HGPS cell (cell line): ENCODE measurements around a stretch of chr2.

DNA sequence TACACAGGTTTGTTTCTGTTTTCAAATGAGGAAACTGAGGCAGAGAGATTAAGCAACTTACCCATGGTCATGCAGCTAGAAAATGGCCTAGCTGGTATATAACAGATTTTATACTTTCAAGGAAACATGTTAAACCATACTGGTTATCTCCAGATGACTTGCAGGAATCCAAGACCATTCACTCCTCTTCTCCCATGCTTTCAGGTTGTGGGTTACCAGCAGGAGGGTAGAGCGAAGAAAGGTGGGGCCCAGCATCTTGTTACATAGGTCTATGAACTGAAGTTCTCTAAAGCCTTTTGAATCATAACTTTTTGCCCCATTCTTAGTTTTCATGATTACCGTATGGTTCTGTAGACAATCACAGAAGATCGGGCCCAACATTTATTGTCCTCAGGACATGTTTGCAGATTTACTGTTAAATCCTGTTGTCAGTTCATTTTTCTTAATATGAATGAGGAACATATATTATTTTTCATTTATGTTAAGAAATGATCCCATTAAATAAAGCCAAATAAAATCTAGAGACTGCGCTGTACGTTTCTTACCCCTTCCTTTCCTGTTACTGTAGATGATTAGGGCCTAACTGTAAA is 8.4 kb downstream of the UNC50 start:
- RRBS: no CpG with 5 or more reads among the region's 5 CpGs

DNA sequence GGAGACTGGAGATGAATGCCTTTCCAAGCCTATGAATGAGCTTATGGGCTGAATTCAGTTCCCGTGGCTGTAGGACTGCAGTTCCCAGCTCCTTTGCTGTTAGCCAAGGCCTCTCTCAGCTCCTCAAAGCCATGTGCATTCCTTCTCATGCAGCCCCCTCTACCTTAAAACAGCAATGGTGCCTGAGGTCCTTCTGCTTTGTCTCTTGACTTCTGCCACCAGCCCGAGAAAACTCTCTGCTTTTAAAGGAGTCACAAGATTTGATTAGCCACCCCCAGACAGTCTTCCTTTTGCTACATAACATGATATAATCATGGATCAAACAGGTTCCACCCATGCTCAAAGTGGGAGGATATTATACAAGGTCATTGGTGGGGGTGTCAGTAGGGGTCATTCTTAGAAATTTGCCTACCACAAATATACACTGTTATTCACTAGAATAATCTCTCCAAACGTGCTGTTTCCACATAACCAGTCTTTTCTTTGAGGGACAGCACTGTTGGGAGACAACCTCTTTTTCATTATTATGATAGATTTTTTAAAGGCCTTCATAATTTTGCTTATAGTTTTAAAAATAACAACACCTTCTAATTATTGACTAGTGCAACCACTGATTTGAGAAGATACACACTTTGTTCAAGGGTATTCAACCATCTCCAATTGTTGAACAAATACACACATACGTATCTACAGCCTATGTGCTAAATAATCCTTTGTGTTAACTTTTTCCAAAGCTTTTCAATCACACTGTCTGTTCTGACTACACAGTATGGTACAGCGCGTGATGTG is 13.1 kb downstream of the UNC50 start:
- RRBS: no CpG with 5 or more reads among the region's 6 CpGs

DNA sequence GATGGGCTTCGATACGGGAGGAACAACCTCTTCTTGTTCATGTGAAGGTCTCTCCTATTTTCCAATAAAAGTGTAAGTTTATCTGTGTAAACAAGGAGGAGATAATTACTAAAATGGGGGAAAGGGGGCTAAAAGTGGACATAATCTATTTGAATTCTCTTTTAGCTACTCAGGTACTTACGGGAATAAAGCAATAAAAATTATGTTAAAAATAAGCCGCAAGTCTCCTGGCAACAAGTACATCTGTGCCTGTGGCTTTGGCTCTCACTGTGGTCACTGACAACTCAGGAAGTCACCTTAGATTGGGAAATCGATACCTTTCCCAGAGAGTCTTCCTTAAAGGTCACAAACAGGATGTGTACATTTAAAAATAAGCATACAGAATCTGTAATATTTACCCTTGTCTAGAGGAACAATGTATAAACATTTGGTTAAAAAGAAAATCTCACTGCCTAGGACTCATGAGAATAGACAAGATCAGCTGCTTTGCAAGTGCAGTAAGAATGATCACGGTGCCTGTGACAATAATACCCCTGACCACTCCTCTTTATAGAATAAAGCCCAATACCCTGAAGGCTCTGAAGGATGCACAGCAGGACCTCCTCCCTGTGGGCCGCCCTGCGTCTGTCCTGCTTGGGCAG is 97.8 kb upstream of the MGAT4A start:
- RRBS: no CpG with 5 or more reads among the region's 8 CpGs

GRCh38 chr2:99319038-99319759 is 16.9 kb downstream of the TXNDC9 start:
- RRBS: no CpG with 5 or more reads among the region's 7 CpGs

DNA sequence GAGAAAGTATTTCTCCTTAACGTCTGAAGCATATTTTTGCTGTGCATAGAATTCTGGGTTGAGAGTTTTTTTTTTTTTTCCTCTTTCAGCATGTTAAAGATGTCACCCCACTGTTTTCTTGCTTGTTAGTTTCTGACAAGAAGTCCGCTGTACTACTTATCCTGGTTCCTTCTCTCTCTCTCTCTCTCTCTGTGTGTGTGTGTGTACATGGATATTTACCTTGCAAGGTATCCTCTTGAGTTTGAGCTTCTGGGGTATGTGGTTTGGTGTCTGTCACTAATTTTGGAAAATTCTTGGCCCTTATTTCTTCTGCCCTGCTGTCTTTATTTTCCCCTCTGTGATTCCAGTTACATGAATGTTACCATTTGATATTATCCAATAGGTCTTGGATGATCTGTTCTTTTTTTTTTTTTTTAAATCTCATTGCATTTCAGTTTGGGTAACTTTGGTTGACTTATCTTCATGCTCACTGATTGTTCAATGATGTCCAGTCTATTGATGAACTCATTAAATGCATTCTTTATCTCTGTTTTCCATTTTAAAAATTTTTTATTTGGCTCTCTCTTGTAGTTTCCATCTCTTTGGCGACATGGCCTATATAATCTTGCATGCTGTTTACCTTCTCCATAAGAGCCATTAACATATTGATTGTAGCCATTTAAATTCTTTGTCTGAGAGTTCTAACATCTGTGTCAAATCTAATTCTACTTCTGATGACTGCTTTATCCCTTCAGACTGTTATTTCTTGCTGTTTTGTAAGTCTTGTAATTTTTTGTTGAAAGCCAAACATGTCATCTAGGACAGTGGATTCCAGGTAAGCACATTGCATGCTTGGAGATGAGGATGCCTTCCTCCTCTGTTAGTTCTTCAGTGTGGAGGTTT is 326.1 kb upstream of the REV1 start:
- RRBS: no CpG with 5 or more reads among the region's 3 CpGs

DNA sequence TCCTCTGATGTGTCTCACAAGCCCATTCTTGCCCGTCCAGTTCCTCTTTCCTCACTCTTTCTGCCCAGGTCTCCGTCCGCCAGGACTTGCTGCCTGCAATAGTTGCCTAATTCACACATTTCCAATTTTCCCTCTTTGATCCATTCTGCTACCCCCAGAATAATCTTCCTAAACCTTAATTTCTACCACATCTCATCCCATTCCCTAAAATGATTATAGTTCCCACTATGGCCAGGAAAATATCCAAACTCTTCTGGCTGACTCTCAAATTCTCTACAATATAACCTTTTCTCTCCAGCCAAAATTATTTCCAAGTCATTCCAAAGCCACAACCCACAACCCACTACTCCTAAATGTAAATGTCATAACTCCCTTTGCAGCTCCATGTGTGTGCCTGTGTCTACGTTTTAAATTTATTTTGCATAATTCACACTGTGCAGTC is 171.2 kb downstream of the AFF3 start:
- RRBS: no CpG with 5 or more reads among the region's 4 CpGs

DNA sequence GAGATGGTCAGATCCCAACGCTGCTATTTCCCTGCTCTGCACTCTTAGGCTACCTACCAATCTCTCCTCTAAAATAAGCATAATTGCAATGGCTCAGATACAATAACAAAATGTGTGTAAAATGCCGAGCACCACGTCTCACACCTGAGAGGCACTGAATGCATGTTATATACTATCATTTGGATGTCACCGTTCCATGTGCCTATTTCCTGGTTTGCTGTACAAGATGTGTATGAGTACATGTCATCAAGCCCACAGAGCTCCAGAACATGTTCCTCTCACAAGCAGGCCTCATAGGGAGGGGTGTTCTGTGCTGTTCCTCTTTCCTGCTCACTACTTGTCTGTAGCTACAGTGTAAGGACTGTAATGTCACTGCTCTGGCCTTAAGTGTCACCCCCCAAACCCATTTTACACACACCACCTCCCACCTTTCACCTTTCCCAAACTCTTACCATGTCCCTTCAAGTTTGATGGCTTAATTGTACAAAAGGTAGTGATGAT is 1.9 kb downstream of the AFF3 start:
- RRBS: no CpG with 5 or more reads among the region's 4 CpGs

GRCh38 chr2:100141845-100142166 is 584 bp downstream of the AFF3 start:
- RRBS: no CpG with 5 or more reads among the region's 1 CpG

- RRBS: no CpG with 5 or more reads among the region's 8 CpGs
Measured at GRCh38 chr2:100279487-100280302, 42.6 kb downstream of the LONRF2 start.

- RRBS: no CpG with 5 or more reads among the region's 8 CpGs
Measured at GRCh38 chr2:100285500-100286322, 36.6 kb downstream of the LONRF2 start.

- RRBS: 4% methylated on average over 14 of the region's 37 CpGs
Measured at GRCh38 chr2:100818440-100818921, 1.5 kb upstream of the NPAS2 start.

GRCh38 chr2:100820675-100821560 is 979 bp downstream of the NPAS2 start:
- RRBS: 20% methylated on average over 16 of the region's 51 CpGs

GRCh38 chr2:100830334-100830855 is 10.5 kb downstream of the NPAS2 start:
- RRBS: no CpG with 5 or more reads among the region's 8 CpGs

GRCh38 chr2:100860414-100861023 is 40.6 kb downstream of the NPAS2 start:
- RRBS: no CpG with 5 or more reads among the region's 4 CpGs

- RRBS: no CpG with 5 or more reads among the region's 15 CpGs
Measured at GRCh38 chr2:100957939-100958520, 44.1 kb upstream of the RPL31 start.

DNA sequence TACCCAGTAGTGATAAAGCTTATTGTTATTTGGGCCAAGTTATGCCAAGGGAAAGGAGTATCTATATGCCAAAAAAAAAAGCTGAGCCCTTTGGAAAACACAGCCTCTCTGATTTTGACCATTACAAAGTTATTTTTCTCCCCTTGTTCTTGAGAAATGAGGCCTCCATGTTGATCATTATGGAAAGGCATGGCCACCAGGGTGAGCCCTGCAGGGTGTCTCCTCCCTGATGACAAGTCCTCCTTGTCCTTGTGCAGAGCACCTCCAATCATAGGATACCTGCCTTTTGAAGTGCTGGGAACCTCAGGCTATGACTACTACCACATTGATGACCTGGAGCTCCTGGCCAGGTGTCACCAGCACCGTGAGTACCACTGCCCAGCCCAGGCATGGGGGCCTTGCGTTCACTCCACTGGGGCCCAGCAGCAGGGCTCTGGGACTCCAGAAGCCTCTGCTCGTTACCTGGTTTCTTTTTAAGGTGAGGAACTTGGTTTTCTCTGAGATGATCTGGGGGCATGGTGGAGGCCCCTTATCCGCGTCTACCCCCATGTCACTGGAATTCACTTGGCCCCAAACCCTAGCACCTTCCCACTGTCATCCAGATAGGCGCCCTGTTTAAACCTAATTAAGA is 36.6 kb upstream of the RPL31 start:
- RRBS: no CpG with 5 or more reads among the region's 6 CpGs

GRCh38 chr2:100995332-100996311 is 6.5 kb upstream of the RPL31 start:
- RRBS: no CpG with 5 or more reads among the region's 27 CpGs

- RRBS: 0% methylated on average over 1 of the region's 44 CpGs
Measured at GRCh38 chr2:101002454-101003631, 754 bp downstream of the RPL31 start.

GRCh38 chr2:101007284-101008536 is 5.6 kb downstream of the RPL31 start:
- RRBS: no CpG with 5 or more reads among the region's 12 CpGs

GRCh38 chr2:101021850-101022630 is 20.0 kb downstream of the RPL31 start:
- RRBS: no CpG with 5 or more reads among the region's 21 CpGs